Measurements from ENCODE around the genes KCTD3 and USH2A.

- PRO-cap, result no peak
- RAMPAGE, long total RNA, 3 experiments, result no peak in any of the 3 experiments
Measured at GRCh38 chr1:214505162-214505474, 46.3 kb downstream of the PTPN14 start.

DNA sequence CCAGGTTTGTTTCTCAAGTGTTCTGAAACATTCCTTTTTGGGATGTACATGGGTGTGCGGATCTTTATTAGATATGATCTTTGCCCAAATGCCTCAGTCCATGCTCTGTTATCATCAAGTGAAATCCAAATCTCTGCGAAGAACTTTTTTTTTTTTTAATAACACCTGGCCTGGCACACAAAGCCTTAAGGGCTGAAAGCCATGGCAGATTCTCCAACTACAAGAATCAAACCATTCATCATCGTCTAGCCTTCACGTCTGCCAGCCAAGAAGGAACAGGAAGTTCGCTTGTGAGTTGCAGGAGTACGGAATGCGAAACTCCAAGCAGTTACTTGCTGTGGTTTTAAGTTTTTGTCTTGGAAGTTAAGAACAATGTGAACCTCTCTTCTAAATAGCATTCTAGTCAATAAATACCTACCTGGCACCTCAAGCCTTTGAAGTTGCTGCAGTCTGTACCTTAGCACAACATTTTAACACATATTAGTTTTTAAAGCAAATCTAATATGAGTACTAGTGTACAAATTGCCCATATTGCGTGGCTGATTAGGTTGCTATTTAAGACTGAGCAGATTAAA is 22.0 kb upstream of the PTPN14 start:
- PRO-cap, result no peak
- RAMPAGE, long total RNA, 3 experiments, result no peak in any of the 3 experiments

- PRO-cap, result no peak
- RAMPAGE, long total RNA, 3 experiments, result no peak in any of the 3 experiments
Measured at GRCh38 chr1:214603873-214604495, 989 bp downstream of the CENPF start.

DNA sequence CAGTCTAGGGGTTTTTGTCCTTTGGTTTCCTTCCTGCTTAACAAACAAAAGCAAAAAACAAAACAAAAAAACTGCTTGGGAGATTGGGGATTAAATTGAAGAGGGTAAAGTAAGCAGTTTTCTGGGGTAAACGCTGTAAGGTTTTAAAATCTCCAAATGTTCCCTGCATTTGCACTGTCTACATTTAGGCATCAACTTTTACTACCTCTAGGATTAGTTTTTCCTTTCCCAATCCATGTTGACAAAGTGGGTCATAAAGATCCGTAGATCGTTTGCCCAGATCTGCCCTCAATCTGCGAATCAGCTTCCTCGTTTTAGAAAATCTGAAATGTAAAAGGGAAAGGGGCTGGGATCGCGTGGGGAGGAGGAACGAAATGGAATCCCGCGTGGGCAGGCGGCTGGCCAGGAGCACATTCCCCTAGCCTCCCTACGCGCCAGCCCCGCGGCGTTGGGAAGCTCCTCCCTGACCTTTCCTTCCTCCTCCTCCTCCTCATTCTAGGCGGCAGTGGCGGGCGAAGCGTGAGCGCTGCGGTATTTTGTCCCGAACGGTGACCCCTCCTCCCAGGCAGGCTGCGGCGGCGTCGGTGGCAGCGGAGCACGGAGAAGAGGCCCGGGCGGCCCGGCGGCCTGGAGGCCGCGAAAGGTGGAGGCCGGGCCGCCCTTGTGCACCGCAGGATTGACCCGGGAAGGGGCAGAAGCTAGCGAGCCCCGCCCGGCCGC is at the start of gene KCTD3:
Gene KCTD3, plus strand, starts transcription at position 493 of the 720 bp plus-strand sequence.
- PRO-cap, result bidirectional peak, plus-strand start at position 340 of the sequence, minus-strand start at position 295 of the sequence; bidirectional peak, plus-strand start at position 413 of the sequence, minus-strand start at position 429 of the sequence; bidirectional peak, plus-strand start at position 564 of the sequence, minus-strand start at position 489 of the sequence
- RAMPAGE, long total RNA, 3 experiments, result no peak in any of the 3 experiments

DNA sequence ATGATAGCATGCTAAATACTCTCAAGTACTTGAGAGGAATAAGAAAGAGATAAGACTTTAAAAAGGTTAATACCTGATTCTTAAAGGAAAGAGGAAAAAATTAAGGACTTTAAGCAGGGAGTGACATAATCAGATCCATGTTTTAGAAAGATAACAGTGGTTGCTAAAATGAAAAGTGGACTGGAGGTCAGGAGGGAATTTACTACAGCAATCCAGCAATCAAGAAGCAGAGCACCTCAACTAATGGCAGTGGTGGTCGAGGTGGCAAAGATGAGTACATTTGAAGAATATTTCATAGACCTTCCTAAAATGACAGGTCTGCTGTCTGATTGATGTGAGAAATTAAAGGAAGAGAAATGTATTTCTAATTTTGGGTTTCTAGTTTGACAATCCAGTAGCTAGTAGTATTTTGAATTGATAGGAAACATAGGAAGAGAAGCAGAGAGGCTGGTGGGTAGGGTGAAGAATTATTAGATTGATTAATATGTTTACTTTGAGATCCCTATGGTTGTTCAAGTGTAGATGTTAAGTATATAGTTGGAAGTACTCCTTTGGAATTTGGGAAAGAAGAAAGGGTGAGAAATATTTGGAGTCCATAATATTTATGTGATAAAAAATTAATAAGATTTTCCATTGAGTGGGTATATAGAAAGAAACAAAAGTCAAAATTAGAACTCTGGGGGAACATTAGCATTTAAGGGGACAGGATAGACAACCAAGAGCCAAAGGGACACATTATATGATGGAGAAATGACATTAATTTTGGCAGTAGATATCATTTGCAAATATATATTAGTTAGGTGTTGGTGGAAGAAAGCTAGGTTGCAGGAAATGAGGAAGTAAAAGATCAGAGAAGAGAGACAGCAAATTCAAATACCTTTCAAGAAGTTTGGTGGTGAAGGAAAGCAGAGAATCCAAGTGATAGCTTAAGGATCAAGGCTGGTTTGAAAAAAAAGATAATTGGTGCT is 29.0 kb downstream of the KCTD3 start:
- PRO-cap, result no peak
- RAMPAGE, long total RNA, 3 experiments, result no peak in any of the 3 experiments

- PRO-cap, result no peak
- RAMPAGE, long total RNA, 3 experiments, result no peak in any of the 3 experiments
Measured at GRCh38 chr1:215604036-215604370, 36.9 kb downstream of the KCTD3 start.

DNA sequence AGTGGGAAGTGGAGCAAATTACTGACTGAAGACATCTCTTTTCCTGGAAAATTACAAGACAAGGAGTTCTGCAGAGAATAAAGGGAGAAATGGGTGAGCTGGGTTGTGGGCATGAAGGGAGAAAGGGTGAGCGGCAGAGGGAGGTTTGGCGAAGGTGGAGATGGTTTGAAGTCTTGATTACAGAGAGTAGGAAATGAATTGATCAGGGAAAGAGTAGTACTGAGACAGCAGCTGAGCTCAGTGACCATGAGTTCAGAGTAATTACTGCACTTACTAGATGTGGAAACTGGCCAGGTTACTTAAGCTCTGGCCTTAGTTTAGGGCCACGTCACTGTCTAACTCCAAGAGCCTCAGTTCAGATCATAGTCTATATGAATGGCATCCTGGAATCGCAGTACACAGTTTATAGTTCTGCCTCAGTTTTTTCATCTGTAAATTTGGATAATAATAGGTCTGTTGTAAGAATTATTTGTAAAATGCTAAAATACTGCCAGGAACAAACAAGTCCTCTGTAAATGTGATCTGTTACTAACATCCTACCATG is 78.0 kb downstream of the KCTD3 start:
- PRO-cap, result no peak
- RAMPAGE, long total RNA, 3 experiments, result no peak in any of the 3 experiments

DNA sequence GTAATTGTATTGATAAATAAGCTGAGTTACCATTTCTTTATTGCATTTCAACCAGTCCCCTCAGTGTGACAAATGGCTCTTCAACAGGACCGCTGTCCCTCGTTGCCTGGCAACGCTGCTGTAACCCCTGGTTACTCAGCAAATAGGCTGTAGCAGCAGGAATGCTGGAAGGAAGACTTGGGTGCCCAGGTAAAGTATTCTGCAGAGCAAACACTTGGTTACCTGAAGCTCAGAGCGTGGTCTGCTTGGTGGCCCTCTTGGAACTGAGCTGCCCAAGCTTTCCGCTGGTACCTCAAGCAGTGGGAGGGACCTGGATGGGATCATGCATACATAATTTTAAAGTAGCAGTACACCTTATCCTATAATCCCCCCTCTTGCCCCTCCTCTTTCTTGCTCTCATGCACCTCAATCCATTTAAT is at the start of gene USH2A:
Gene USH2A, minus strand, starts transcription at position 265 of the 419 bp plus-strand sequence.
- PRO-cap, result no peak
- RAMPAGE, long total RNA, 3 experiments, result no peak in any of the 3 experiments

GRCh38 chr1:216425495-216426015 is 2.3 kb upstream of the USH2A start:
- PRO-cap, result no peak
- RAMPAGE, long total RNA, 3 experiments, result no peak in any of the 3 experiments

- PRO-cap, result no peak
- RAMPAGE, long total RNA, 3 experiments, result no peak in any of the 3 experiments
Measured at GRCh38 chr1:216709897-216710574, 13.2 kb downstream of the ESRRG start.

- PRO-cap, result no peak
- RAMPAGE, long total RNA, 3 experiments, result no peak in any of the 3 experiments
Measured at GRCh38 chr1:217076731-217077417, 353.6 kb upstream of the ESRRG start.

DNA sequence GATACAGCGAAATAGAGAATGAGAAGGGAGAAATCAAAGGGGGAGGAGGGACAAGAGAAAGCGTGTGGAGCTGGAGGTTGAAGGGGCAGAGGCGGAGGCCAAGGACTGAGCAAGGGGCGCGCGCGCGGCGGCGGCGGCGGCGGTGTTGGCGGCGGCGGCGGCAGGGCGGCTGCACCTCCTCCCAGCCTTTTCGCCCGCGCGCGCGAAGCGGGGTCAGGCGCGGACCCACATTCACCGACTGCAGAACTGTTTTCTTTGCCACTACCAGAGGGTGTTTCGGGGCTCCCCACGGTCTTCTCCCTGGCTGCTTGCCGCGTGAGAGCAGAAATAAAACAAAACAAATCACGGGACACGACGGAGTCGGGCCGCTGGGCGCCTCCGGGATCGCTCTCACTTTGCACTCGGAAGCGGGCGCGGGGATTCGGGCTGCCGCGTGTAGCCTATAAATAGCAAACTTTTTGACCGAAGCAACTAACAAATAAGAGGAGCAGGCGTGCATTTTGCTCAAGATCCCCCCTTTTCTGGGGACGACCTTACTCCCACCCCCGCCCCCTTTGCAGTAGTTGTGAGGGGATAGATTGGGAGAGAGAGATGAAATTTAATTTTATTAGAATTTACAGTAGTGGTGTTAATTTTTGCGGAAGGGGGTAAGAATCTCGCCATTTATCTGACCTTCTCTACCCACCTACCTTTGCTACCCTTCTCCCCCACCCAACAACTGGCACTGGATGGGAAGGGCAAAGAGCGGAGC is 412.4 kb upstream of the ESRRG start:
- PRO-cap, result no peak
- RAMPAGE, long total RNA, 3 experiments, result no peak in any of the 3 experiments

- PRO-cap, result no peak
- RAMPAGE, long total RNA, 3 experiments, result no peak in any of the 3 experiments
Measured at GRCh38 chr1:218156440-218157138, 128.5 kb upstream of the RRP15 start.

DNA sequence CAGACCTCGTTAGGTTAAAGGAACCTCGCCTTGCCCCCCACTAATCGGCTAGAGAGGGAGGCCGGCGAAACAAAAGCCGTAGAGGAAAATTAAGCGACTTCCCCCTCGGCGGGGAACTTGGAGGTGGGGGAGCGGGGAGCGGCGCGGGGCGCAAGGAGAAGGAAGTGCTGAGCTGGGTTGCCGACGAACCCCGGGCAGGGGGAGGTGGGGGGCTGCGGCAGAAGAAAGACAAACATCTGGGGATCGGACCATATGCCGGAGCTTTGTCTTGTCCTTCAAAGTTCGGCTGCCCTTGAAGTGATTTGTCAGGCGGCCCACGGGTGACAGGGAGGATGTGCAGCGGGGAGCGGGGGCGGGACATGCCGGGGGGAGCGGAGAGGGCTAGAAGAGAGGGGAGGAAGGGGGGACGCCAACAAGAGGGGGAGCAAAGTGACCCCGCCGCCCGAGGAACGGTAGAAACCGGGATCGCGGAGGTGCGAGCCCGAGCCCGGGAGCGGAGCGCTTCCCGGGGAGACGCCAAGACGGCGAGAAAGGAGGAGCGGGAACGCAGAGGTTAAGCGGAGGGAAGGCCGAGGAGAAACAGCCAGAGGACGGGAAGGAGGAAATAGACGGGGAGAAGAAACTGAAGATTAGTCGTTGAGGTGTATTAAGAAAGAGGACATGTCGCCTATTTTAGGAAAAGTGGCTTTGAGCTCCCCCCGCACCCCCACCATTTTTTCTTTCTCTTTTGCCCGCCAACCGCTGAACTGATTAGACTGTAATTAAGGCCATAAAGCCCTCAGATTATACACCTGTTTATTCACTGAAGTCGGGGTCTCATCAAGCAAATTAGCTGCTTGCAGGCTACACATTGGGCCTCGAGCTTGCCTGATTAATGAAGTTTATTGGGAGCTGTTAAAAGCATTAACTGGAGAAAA is 119.7 kb upstream of the RRP15 start:
- PRO-cap, result no peak
- RAMPAGE, long total RNA, 3 experiments, result no peak in any of the 3 experiments

- PRO-cap, result no peak
- RAMPAGE, long total RNA, 3 experiments, result no peak in any of the 3 experiments
Measured at GRCh38 chr1:218349918-218350467, 4.9 kb downstream of the TGFB2 start.

GRCh38 chr1:218380019-218380993 is 35.2 kb downstream of the TGFB2 start:
- PRO-cap, result no peak
- RAMPAGE, long total RNA, 3 experiments, result no peak in any of the 3 experiments

DNA sequence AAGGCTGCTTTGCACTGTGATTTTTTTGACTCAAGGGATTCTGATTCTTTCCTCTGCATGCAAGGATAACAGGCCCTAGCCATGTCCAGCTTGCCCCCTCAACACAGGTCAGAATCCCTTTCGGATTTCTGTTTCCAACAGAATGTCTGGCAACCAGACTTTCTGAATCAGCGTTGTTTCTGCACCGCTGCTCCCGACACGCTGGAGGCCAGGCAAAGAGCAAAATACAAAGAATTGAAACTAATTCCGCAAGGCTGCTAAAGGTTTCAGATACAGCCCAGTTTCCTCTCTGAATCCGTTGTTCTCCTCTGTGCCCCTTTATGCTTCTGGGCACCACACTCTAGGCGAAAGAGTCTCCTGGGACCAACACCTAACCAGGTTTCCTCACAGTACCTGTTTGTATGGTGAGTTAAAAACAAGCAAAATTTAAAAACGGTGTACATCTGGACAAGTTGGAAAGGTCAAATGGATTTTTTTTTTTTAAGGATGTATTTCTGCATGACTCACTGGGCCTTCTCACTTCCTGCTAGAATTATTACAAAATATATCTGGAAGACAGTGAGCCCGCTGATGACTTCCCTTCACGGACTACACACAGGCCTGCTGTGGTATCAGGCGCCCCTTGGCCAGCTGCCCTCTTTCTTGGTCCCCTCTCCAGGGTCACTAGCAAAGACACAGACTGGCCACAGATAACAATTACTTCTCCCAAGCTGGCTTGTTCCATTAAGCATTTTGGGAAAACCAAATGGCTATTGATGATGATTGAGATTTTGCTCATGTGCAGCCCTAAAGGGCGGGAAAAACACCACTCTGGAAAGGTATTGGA is 118.3 kb downstream of the TGFB2 start:
- PRO-cap, result no peak
- RAMPAGE, long total RNA, 3 experiments, result no peak in any of the 3 experiments

DNA sequence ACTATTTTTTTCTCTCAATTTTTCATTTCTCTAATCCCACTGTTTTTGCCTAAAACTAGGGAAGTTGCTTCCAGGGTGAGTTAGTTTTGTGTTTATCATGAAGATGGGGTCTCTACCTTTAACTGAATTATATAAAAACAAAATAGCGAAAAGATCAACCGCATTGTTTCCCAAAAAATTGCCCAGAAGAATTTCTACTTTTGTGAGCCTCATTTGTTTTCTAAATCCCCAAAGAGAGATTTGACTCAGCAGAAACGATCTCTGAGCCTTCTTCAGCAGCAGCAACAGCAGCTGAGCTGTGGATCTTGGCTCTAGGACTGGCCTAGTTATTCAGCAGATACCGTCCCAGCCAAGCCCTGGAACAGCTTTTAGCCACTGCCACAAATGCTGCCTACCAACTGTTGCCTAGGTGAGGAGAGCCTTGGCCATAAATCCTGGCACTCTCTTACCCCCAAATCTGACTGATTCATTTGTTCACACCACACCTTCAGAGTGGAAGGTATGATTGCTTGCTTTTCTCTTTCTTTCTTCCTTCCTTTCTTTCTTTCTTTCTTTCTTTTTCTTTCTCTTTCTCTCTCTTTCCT is 320.0 kb downstream of the TGFB2 start:
- PRO-cap, result no peak
- RAMPAGE, long total RNA, 3 experiments, result no peak in any of the 3 experiments

DNA sequence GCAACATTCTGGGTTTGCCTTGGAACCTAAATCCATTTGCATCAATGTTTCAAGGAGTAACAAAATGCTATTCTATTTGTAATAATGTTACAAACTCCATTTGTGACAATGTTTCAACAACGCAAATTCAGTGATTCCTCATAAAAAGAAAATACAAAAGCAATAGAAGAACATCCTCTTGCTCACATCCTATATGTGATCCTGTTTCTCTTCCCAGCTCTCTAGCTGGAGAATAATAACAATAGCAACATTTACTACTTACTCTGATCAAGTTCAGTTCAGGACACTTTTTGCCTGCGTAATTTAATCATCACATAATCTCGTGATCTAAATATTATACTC is 127.7 kb upstream of the ZC3H11B start:
- PRO-cap, result no peak
- RAMPAGE, long total RNA, 3 experiments, result no peak in any of the 3 experiments

DNA sequence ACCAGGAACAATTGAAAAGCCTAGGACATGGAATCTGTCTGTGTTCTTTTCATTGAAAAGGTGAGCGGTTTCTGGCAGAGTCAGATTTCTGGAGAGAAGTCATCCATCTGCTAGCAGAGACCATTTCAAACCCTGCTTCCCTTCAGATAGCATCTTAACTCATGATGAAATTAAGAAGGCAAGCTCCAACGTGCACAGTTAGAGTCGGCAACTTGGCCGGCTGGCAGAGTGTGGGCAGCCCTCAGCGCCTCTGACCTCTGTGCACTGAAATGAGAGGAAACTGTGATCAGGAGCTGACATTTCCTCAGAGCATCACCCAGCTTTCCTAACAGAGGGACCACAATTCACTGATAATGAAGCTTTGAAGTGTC is 144.9 kb upstream of the ZC3H11B start:
- PRO-cap, result no peak
- RAMPAGE, long total RNA, 3 experiments, result no peak in any of the 3 experiments

All from tibial nerve (tissue), 3 donors.